Osteocyte (in vitro differentiated cells): ENCODE results near the genes DNM1L, YARS2 and C12orf40.

DNA sequence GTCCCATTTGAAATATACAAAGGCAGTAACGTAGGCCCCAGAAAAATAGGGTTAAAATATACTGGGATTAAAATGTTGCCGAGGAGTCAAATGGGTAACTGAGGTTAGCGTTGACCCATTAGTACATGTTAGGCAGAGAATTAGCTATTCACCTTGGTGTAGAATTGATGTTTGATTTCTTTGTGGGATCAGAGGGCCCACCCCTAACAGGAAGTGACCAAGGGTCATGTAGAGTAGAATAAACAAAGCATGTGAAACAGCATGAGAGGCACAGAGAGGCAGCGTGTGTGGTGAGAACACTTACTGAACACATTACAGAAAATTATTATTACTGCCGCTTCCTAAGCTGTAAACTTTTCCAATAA is 29.4 kb upstream of the SINHCAF start:
- PRO-cap: no peak

- PRO-cap: no peak
Observed at GRCh38 chr12:31386924-31387291, 61.0 kb upstream of the SINHCAF start.

GRCh38 chr12:31714997-31716117 is 13.5 kb downstream of the AMN1 start:
- PRO-cap: no peak

GRCh38 chr12:31728375-31728640 is 513 bp downstream of the AMN1 start:
- PRO-cap: unidirectional peak, plus-strand start at chr12:31728494

- PRO-cap: no peak
Observed at GRCh38 chr12:31748965-31749847, 20.4 kb upstream of the AMN1 start.

DNA sequence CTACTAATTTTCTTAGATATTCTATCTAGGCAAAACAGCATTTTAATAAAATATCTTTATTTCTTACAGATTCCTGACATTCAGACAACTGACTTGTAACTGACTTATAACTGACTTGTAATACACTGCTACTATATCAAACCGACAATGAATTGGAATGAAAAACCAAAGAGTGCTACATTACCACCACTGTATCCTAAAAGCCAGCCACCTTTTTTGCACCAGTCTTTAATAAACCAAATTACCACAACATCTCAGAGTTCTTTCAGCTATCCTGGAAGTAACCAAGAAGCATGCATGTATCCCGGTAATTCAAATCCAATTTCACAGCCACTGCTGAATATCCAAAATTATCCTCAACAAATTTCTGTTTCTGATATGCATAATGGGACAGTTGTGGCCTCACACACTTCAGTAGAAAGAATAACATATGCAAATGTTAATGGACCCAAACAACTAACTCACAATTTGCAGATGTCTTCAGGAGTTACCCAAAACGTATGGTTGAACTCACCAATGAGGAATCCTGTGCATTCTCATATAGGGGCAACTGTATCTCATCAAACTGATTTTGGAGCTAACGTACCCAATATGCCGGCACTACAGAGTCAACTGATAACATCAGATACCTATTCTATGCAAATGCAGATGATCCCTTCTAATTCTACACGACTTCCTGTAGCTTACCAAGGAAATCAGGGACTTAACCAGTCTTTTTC is 21.8 kb downstream of the RESF1 start:
- PRO-cap: no peak

DNA sequence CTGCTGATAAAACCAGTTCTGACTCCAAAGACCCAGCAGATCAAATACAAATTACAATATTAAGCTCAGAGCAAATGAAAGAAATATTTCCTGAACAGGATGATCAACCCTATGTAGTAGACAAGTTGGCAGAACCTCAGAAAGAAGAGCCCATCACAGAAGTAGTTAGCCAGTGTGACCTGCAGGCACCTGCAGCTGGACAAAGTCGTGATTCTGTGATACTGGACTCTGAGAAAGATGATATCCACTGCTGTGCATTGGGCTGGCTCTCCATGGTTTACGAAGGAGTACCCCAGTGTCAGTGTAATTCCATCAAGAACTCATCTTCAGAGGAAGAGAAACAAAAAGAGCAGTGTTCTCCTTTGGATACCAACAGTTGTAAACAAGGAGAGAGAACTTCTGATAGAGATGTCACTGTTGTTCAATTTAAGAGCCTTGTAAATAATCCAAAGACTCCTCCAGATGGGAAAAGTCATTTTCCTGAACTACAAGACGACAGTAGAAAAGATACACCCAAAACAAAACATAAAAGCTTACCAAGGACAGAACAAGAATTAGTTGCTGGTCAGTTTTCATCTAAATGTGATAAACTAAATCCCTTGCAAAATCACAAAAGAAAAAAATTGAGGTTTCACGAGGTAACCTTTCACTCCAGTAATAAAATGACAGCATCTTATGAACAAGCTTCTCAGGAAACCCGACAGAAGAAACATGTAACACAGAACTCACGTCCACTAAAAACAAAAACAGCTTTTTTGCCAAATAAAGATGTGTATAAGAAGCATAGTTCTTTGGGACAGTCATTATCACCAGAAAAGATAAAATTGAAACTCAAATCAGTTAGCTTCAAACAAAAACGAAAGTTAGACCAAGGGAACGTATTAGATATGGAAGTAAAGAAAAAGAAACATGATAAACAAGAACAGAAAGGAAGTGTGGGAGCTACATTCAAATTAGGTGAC is 25.3 kb downstream of the RESF1 start:
- PRO-cap: no peak

- PRO-cap: no peak
Observed at GRCh38 chr12:32105948-32106381, 682 bp upstream of the BICD1 start.

GRCh38 chr12:32501589-32502558 is 102.5 kb downstream of the FGD4 start:
- PRO-cap: no peak

- PRO-cap: bidirectional peak, plus-strand start at chr12:32679320, minus-strand start at chr12:32679052; bidirectional peak, plus-strand start at chr12:32679735, minus-strand start at chr12:32679655
Observed at GRCh38 chr12:32678893-32679802, at the start of gene DNM1L. Gene DNM1L, plus strand, starts transcription at chr12:32679301.

- PRO-cap: no peak
Observed at GRCh38 chr12:32679803-32680328, 765 bp downstream of the DNM1L start.

GRCh38 chr12:32754970-32756221 is at the start of gene YARS2:
Gene YARS2, minus strand, starts transcription at chr12:32755897.
- PRO-cap: unidirectional peak, plus-strand start at chr12:32755167; bidirectional peak, plus-strand start at chr12:32755366, minus-strand start at chr12:32755206; bidirectional peak, plus-strand start at chr12:32755641, minus-strand start at chr12:32755487; bidirectional peak, plus-strand start at chr12:32756028, minus-strand start at chr12:32755897

DNA sequence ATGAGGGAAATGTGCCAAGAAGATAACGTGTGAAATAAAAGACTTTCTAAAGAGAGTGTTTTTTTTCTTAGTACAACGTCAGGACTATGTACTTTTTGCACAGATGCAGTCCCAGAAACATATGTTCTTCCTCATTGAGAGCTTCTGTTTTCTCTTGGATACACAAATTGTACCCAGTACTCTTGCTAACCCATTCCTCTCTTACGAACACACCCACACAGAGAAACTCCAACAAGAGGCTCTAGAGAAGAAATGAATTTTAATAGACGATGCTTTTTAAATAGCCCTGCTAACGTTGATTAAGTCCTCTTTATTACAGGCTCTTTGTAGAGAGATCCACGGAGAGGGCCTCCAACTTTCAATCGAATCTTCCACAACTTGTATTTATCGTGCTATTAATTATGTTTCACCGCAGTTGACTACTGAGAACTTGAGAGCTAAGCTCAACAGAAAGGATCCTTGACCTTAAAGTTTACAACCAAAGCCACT is 828 bp upstream of the PKP2 start:
- PRO-cap: no peak

DNA sequence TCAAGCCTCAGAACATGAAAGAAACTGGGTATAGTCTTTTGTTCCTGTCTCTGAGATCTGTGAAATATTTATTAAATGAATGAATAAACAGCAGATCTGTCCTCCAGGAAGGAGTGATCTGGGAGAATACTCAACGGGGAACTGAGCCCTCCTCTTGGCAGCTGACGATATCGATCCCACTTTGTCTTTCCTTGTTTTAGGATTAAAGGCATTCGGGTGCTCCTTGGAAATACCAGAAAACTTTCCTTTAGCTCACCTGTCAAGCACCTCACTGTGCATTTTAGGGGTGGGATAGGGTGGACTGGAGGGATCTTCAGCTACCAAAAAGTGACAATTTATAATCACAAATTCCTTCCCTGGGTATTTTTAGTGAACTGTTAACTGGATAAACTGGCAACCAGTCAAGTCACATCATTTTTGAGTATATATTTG is 591 bp downstream of the ALG10 start:
- PRO-cap: no peak

- PRO-cap: no peak
Observed at GRCh38 chr12:39406556-39407430, 36.1 kb downstream of the KIF21A start.

- PRO-cap: no peak
Observed at GRCh38 chr12:39443765-39443927, 726 bp upstream of the KIF21A start.

DNA sequence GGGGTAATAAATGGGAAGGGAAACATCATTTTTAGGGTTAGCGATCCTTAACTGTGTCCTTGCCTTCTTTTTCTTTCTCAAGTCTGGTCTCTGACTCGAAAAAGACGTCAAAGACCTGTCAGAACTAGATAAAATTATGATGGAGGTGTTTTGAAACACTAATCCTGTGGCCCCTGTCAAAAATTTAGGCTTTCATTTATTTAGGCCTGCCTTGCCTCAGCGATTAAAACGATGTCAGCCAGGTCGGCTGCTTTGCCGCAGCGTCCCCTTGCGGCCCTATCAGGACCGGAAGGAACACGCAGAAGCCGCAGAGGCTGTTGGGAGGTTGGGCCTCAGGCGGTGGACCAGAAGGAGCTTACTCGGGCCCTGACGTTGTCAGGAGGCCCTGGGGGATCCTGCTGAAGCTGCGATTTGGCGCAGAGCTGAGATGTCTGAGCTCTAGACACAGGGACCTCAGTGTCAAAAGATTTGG is at the start of gene C12orf40:
Gene C12orf40 (plus strand): TSS at position 323 of the 472 bp plus-strand sequence.
- PRO-cap: no peak

DNA sequence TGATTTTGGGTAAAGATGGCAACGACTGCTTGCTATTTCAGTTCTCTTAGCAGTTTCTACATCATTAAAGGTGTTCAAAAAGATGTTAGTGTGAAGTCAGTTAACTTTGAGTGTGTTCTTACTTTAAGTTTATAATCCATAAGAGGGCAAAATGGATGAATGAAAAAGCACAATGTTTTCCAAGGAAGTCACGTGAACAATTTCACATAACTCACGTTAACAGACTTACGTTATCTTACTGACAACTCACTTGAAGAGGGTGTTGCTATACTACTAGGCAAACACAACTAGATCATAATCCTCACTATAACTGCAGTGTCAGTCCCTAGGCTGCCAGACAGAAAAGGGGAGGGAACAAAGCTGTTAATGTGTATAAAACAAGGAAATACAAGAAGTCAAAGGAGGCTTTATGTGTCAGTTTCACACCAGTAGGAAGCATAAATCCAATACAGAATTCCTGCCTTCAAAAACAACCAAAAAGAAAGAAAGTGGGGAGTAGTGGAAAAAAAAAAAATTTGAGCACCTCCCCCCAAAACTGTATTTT is 6.4 kb downstream of the SLC2A13 start:
- PRO-cap: no peak

- PRO-cap: no peak
Observed at GRCh38 chr12:40137091-40137627, 31.3 kb upstream of the SLC2A13 start.

- PRO-cap: no peak
Observed at GRCh38 chr12:40249653-40249968, 24.8 kb downstream of the LRRK2 start.